Measurements from ENCODE around the genes SLC35A3, SASS6 and CDC14A.

DNA sequence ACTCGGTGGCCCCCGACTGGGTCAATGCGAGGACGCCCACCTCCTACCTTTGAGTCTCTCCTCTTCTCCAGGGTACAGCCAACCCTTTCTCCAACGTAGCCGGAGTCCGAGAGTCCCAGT, 255 bp upstream of the SNX7 start:
- RRBS, result 3% methylated on average over 2 of the region's 7 CpGs

DNA sequence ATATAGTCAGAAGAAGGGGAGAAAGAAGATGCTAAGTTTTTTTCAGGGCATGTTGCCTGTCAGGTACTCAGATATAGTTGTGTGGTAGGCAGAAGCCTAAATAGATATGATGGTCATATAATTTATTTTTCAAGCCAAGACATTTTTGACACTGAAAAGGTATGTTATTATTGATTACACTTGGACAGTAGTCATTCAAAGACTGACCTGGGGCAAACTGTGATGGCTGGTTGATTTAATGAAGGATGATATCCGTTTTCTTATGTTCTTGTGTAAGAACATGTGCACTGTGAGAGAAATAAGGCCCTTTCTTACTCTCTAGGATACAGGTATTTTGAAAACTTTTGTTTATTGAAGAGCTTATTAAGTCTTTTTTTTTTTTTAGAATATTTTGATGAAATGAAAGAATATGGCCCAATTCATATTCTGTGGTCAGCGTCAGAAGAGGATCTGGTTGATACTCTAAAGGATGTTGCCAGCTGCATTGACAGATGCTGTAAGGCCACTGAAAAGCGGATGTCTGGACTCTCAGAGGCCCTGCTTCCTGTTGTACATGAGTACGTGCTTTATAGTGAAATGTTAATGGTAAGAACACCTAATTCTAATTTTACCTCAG, 36.9 kb downstream of the SNX7 start:
- RRBS, result no CpG with 5 or more reads among the region's 4 CpGs

GRCh38 chr1:99650691-99651418, 4.9 kb downstream of the PALMD start:
- RRBS, result no CpG with 5 or more reads among the region's 3 CpGs

DNA sequence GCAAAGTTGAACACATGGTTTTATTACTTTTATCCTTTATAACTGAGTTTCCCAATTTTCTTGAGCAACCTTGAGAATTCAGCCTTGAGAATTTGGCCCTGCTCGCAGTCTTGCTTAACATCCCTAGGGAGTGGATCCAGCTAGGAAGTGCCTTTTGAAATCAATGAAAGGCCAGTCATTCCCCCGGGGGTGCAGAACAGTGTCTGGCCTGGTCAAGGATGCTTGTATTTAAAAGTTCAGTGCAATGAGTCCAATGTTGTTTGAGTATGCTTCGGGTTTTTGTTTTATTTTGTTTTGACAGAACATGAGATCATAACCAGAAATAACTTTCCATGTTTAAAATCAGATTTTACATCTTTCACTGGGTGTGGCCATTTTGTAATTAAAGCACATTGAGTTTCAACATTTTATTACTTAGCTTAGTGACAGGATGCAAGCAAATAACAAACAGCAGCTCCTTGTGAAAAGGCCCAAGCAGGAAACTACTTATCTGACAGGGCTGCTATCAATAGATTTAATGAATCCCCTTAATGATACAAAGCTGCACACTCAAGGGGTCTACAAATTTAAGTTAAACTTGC, 16.8 kb downstream of the PALMD start:
- RRBS, result no CpG with 5 or more reads among the region's 3 CpGs

- RRBS, result no CpG with 5 or more reads among the region's 21 CpGs
These were observed 58.5 kb downstream of the PALMD start for GRCh38 chr1:99704290-99704969.

DNA sequence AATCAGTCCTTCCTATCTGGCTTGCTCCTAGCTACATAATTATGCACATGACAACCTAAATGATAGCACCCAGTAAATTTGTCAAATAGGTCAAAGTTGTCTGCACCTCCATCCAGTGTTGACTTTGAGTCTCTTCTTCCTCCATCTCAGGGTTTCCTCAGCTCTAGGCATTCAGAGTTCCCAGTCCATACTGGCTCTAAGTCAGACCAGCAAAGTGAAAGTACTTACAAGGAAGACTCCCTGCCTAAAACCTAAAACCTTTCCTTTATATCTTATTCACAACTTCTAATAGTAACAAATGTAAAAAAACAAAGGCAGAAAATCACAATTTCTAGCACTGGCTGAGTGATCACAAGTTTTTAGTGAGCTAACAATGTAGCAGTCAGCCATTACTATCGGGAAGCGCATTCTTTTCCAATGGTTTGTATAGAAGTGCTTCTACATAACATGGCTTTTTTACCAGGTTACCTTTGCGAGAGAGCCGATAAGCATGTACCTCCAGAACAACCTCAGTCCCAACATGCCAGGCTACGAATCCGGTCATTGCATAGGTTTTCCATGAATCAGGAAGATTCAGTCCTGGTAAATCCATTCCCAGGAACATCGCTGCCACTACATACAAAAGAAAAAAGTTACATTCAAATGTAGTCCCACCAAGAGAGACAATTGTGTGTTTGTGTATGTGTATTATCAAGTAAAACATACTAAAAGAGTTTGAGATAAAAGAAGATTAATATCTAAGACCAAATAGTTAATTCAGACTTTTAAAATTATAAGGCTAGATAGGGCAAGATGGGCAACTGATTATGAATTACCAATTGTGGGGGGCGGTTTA, 55.9 kb downstream of the FRRS1 start:
- RRBS, result no CpG with 5 or more reads among the region's 8 CpGs

- RRBS, result no CpG with 5 or more reads among the region's 4 CpGs
These were observed 50.4 kb downstream of the AGL start for GRCh38 chr1:99900449-99901030.

DNA sequence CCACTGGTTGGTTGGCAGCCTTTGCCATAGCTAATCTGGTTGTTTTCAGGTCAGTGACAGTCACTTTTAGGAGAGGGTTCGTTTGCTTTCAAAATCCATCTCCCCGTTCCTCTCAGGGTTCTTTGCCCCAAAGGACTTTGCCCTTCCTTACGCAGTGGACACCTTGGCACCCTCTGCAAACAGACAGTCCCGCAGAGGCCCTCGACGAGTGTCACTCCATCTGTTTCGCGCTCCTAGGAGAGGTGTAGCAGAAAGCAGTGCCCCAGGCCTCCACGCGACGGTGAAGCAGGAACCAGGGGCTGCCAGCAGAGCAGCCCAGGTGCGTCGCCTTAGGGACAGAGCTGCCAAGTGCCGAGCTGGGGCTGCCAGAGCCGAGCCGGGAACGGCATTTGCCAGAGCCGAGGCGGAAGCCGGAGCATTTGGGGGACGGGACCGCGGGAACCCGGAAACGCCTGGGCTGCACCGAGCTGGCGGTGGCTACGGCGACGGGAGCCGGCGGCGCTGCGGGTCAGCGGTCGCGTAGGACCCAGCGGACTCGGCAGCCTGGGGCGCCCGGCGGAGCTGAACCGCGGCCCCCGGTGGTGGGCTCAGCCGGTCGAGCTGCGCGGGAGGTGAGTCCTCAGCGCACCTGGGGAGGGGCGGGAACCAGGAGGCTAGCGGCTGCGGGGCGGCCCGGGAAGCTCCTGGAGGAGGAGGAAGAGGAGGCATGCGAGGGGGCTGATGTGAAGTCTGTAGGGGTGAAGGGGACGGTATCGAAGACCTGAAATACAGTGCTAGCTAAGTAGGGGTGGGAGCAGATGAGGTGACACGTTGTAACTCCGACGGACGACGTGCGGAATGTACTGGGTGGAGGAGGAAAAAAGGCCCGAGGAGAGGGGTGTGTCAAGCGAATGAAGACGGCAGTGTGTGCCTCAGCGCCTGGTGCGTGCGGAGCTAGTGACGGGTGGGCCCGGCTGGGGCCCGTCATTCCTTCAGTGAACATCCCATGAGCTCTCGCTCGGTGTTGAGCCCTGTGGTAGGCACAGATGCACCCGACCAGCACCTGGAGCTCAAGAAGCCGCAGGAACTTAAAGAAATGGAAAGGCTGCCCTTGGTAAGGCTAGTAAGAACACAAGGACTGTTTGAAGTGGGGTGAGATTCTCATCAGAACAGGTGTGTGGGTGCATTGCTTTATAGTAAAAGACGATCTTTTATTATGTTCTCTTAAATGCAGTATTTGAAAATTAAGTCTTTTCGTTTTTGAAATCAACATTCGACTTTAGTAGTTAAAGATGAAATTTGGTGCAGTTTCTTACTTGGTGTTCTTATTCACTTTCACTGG, at the start of gene SLC35A3:
TSS of gene SLC35A3 (plus strand) at position 445 of the 1,321 bp plus-strand sequence.
- RRBS, result 2% methylated on average over 28 of the region's 80 CpGs

DNA sequence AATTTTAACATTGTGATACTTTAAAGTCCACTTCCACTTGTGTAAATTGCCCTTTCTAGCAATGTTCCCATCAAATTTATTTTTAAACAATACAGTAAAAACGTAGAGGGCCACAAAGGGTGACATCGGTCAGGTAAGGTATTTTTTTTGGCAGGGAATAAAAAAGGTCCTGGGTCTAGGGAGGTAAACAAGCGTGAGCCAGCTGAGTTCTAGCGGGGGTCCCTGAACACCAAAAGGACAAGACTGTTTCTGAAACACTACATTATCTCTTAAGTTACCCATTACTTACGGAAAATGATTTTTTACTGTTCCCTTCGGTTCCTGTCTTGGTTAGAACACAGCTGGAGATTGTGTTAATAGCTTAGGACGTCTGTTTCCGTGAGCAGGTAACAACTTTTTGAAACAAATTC, 449 bp upstream of the MFSD14A start:
- RRBS, result no CpG with 5 or more reads among the region's 8 CpGs

GRCh38 chr1:100132306-100133623, at the start of gene SASS6:
Gene SASS6, minus strand, starts transcription at chr1:100132930.
- RRBS, result 1% methylated on average over 9 of the region's 67 CpGs

DNA sequence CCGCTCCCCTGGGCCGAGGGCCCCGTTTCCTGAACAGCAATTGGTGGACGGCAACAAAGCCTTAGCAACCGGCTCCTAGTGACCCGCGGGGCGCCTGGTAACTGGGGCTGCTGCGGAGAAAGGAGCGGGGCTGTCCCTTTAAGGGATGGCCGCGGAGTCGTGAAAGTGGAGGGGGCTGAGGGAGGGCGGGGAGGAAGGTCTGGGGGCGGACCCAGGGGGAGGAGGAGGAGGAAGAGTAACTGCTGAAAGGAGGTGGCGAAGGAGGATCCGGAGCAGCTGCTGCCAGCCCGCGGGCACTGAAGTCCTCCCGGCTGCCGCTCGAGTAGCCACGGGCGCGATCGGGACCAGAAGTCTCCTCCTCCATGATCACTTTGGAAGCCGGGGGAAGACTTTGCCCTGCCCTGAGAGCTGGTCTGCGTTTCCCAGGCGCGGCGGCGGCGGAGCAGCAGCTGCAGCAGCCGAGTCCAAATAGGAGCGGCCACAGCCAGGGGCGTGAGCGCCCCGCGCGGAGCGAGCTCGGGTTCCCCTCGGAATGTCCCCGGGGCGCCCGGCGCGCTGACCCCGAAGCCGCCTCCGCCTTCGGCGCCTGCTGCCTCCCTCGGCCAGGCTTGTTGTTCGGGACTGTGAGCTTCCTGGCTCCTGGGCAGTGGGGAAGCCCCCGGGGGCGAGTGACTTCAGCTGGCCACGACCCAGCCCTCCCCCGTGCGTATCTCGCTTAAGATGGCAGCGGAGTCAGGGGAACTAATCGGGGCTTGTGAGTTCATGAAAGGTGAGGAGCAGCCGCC, at the start of gene CDC14A:
TSS of gene CDC14A (plus strand) at position 272 of the 785 bp plus-strand sequence.
- RRBS, result 1% methylated on average over 11 of the region's 64 CpGs

DNA sequence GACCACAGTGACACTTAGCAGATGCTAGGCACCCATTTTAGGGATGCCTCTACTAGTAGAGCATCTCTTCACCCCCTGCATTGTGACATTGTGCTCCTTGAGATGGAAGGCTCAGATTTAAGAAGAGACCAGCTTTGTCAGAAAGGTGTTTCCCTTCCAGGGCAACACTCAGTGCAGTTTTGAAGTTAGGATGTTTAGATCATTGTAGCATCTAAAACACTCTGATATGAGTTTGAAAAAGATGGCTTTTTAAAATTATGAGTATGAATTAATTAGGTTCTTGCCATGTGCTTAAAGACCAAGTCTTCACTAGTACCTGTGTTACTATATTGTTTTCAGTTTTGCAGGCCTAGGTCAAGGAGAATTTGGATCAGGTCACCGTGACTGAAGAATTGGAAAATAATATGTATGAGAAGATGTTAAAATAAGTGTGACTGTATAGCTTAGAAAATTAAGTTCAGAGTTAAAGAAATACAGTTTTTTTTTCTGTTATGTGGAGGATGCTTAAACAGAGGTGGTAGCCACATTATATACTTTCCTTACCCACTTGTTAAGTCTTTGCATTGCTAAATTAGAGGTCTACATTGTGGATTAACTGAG, 45.0 kb downstream of the CDC14A start:
- RRBS, result no CpG with 5 or more reads among the region's 1 CpG

DNA sequence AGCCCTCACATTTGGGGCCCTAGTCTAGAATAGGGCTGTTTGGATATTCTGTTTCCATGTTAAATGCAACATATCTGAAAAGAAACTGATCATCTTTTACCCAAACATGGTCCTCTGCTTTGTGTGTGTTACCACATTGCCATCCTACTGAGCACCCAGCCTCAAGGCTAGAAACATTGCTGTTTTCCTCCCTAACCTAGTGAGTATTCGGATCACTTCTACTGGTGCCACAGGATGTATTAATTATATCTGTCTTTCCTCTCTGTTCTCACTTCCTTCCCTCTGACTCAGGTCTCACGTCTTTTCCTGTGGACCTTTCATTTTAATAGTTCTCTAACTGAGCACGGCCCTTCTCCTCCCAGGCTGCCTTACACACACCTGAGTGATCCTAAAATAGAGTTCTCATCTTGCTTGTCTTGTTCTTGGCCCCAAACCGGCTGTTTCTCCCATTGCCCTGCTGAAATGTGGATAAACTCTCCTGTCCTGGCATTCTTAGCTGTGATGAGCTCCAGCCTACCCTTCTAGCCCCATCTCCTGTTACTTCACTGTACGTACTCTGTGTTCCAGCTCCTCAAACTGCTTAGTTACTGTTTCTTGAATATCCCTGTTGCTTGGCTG, 91.8 kb downstream of the CDC14A start:
- RRBS, result no CpG with 5 or more reads among the region's 5 CpGs

- RRBS, result no CpG with 5 or more reads among the region's 10 CpGs
These were observed 73.7 kb upstream of the GPR88 start for GRCh38 chr1:100464055-100464747.

- RRBS, result no CpG with 5 or more reads among the region's 2 CpGs
These were observed 9.0 kb upstream of the GPR88 start for GRCh38 chr1:100528880-100529426.

DNA sequence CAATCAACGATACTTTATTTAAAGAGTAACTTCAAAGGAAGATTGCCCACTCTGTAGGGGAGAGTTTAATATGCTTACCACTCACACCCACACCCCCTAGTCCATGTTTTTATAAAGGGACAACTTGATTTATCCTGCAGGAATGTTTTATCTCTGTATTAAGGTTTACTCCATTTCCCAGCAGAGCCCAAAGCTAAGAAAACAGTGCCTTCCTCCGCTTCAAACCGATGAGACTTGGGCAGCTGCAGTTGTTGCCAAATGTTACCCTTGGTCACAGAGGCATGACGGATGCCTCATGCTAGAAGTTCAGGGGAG, 61.5 kb upstream of the VCAM1 start:
- RRBS, result no CpG with 5 or more reads among the region's 4 CpGs

DNA sequence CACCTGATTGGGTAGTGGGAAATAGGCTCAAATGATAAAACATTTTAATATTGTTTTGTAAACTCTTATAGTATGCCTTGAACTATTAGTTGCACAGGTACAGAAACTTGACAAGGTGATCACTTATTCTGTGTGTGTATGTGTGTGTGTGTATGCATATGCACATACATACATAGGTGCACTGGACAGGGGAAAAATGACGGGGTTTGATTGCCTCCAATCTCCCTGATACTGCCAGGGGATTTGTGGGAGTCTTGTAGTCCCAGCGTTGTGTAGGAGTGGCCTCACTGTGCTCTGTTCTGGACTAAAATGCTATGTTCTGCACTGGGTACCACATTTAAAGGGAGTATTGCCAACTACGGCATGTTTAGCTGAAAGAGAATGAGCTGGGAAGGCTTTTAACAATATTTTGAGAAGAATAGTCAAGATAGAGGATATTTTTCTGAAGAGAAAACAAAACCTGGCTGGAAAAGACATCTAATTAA, 4.1 kb downstream of the VCAM1 start:
- RRBS, result no CpG with 5 or more reads among the region's 3 CpGs

GRCh38 chr1:100847196-100847925, 47.3 kb downstream of the EXTL2 start:
- RRBS, result no CpG with 5 or more reads among the region's 2 CpGs

DNA sequence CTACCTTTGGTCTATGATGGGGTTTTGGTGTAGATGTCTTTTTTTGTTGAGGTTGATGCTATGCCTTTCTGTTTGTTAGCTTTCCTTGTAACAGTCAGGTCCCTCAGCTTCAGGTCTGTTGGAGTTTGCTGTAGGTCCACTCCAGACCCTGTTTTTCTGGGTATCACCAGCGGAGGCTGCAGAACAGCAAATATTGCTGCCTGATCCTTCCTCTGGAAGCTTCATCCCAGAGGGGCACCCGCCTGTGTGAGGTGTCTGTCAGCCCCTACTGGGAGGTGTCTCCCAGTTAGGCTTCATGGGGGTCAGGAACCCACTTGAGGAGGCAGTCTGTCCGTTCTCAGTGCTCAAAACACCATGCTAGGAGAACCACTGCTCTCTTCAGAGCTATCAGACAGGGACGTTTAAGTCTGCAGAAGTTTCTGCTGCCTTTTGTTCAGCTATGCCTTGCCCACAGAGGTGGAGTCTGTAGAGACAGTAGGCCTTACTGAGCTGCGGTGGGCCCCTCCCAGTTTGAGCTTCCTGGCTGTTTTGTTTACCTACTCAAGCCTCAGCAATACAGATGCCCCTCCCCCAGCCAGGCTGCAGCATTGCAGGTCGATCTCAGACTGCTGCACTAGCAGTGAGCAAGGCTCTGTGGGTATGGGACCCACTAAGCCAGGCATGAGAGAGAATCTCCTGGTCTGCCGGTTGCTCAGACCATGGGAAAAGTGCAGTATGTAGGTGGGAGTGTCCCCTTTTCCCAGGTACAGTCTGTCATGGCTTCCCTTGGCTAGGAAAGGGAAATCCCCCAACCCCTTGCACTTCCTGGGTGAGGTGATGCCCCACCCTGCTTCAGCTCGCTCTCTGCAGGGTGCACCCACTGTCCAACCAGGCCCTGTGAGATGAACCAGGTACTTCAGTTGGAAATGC, 53.5 kb downstream of the SLC30A7 start:
- RRBS, result no CpG with 5 or more reads among the region's 8 CpGs

Measured in renal cortical epithelial cell (primary cell).